Pericardium (tissue), 1 donor: ENCODE data around the gene C9orf153.

DNA sequence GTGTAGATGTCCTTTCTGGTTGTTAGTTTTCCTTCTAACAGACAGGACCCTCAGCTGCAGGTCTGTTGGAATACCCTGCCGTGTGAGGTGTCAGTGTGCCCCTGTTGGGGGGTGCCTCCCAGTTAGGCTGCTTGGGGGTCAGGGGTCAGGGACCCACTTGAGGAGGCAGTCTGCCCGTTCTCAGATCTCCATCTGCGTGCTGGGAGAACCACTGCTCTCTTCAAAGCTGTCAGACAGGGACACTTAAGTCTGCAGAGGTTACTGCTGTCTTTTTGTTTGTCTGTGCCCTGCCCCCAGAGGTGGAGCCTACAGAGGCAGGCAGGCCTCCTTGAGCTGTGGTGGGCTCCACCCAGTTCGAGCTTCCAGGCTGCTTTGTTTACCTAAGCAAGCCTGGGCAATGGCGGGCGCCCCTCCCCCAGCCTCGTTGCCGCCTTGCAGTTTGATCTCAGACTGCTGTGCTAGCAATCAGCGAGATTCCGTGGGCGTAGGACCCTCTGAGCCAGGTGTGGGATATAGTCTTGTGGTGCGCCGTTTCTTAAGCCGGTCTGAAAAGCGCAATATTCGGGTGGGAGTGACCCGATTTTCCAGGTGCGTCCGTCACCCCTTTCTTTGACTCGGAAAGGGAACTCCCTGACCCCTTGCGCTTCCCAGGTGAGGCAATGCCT lies 8.1 kb downstream of the RASEF start:
- RRBS = no CpG with 5 or more reads among the region's 21 CpGs

DNA sequence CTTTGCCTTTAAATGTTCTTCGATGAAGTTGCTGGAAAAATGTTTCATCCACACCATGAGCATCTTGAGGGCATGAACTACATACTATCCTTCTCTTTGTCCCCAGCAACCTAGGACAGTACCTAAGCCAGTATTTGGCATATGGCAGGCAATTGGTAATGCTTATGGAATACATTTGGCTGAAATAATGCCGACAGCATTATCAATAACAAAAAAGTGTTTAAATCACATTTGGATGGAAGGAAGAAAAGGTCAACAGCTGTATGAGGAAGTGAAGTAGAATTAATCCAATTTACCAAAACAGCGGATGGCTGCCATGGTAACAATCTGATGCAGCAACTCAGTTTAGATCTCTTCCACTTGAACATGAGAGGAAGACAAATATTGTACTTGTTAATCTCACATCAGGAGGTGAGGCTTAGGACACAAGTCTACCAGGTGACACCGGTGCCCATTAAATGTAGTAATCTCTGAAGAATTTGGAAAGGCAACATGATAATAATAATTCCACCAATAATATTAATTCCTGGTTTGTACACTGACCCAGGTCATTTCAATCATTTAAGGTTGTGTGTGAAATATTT lies 2.5 kb downstream of the RASEF start:
- RRBS = no CpG with 5 or more reads among the region's 4 CpGs

GRCh38 chr9:83153977-83154738 lies 91.2 kb upstream of the RASEF start:
- RRBS = no CpG with 5 or more reads among the region's 5 CpGs

DNA sequence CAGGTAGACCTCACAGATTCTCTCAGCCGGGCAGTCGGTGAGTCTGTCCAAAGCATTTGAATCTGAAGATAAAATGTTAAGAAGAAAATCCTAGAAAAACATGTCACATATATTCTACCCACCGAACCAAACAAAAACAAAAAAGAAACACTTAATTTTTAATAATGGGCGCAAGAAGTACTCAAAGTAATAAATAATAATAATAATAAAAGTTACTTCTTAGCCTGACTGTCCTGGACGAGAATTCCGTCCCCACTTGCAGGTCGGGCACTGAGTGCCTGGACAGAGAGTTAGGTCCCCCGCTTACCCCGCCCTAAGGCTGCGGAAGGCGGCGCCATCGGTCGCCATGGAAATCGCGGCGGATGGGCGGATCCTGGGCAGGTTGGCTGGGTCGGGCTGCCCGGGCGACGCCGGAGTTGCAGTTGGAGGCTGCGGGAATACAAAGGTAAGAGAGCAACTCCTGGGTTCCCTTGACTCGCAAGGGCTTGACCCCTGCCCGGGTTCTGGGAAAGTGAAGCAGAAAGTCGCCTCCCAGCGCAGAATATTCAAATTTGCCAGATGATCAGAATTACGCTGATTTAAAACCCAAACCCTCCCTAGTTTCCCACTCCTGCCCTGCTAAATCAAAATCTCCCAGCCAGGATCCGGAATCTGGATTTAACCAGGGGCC lies 156.1 kb upstream of the RASEF start:
- RRBS = 2% methylated on average over 4 of the region's 30 CpGs

DNA sequence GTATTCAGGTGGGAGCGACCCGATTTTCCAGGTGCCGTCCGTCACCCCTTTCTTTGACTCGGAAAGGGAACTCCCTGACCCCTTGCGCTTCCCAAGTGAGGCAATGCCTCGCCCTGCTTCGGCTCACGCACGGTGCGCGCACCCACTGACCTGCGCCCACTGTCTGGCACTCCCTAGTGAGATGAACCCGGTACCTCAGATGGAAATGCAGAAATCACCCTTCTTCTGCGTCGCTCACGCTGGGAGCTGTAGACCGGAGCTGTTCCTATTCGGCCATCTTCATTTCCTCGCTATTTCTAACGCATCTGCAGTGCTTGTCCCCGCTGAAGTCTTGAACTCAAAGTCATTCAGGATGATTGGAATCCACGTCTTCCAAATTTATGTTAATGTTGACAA lies 165.7 kb upstream of the RASEF start:
- RRBS = no CpG with 5 or more reads among the region's 23 CpGs

- RRBS = no CpG with 5 or more reads among the region's 10 CpGs
Measured at GRCh38 chr9:83304350-83305263, 233.6 kb downstream of the FRMD3 start.

DNA sequence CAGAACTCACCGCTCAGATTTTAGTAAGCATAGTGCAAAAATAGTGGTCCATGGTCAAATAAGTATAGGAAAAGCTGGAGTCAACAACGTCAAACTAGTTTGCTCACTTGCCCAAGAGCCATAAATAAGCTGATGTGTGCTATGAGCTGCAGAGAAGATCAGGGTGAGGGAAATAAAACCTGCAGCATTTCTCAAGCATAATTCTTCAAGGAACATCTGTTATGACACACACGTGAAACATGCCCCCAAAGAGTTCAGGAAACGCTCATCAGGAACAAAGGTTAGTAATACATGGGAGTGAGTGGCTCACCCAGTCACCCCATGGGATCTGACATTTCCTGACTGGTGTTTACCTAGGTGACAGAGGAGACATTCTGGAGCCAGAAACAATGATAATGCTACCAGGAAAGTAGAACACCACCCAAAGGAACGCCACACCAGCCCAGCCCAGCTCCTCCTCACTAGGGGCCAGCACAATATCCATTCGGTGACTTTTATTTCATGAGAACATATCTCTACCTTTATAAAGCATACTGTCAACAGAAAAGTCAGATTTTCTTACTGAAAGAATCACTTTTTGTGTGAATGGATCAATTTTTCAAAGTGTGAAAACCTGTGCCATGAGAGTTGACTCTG lies 66.0 kb downstream of the FRMD3 start:
- RRBS = no CpG with 5 or more reads among the region's 6 CpGs

DNA sequence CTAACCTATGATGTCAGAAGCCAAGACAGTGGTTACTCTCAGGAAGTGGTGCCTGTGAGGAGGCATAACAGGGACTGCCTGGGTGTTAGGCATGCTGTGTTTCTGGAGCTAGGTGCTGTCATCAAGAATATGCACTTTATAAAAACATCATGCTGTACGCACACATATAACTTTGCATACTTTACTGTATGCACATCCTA lies 30.1 kb downstream of the FRMD3 start:
- RRBS = no CpG with 5 or more reads among the region's 1 CpG

GRCh38 chr9:83657190-83657975 lies 34.4 kb downstream of the IDNK start:
- RRBS = no CpG with 5 or more reads among the region's 3 CpGs

GRCh38 chr9:83657976-83658872 lies 35.3 kb downstream of the IDNK start:
- RRBS = no CpG with 5 or more reads among the region's 4 CpGs

DNA sequence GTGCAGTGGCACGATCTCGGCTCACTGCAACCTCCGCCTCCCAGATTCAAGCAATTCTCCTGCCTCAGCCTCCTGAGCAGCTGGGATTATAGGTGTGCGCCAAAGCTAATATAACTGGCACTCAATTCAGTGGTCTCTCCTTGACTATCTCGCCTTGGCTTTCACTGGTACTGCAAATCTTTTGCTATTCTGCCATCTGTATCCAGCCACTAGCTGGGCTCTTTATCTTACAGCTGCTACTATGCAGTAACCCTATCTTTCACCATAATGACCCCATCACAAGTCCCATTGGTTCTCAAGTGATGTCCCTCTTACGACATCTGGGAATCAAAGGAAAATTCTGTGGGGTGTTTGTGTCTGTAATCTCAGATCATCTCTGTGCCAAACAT lies 9.0 kb upstream of the C9orf64 start:
- RRBS = no CpG with 5 or more reads among the region's 6 CpGs

DNA sequence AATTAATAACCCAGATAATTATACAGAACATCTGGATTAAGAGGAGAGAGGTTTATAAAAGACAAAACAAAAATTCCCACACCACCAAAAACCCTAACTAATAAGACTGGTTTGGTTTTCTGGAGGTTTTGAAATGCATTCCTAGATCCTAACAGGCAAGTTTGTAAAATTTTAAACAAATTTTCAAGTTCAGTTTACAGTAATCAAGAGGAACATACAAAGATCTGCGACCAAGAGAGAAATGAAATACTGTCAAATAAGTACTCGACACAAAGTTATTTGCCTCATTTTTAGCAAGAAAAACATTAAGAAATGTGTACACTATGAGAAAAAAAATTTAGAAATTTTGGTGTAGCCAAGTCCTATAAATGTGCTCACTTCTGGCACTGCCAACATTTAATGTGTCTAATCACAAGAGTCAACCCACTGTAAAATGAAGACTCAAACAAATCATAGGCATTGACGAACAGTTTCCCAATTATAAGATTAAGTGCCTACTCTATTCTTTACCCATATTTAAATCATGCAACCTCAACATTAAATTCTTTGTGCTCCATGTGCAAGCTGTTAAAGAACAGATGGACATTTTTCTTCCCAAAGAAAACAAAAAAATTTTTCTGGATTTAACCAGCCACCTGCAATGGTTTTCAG lies 3.9 kb downstream of the HNRNPK start:
- RRBS = no CpG with 5 or more reads among the region's 3 CpGs

GRCh38 chr9:84668066-84669067 lies 1.2 kb upstream of the NTRK2 start:
- RRBS = 4% methylated on average over 26 of the region's 84 CpGs

DNA sequence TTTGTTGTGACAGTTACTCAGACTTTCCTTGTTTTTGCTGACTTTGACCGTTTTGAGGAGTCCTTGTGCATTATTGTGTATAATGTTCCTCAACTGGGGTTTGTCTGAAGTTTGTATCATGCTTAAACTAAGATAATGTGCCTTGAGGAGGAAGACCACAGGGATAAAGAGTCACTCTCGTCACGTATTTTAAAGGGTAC lies 377.0 kb downstream of the NTRK2 start:
- RRBS = no CpG with 5 or more reads among the region's 3 CpGs

DNA sequence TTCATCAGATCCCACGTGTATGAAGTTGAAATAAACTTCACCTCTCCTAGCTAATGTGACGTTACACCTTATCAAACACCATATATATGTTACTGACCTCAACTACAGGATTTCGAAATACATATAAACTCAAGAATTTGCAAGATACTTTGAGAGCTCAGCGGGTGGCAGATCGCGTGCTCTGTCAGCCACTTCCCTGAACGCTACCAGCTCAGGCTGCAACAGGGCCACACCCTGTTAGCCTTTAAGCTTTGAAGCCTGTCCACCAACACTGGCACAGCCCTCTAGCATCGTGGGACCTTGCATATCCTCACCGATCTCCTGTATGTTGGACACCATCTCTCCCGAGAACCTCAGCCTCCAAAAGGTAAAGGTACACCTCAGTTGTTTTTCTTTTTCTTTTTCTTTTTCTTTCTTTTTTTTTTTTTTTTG lies 1.8 kb upstream of the AGTPBP1 start:
- RRBS = no CpG with 5 or more reads among the region's 10 CpGs

GRCh38 chr9:86259538-86259947 lies at the start of gene C9orf153:
TSS of gene C9orf153 (minus strand) at chr9:86259657.
- RRBS = no CpG with 5 or more reads among the region's 8 CpGs

GRCh38 chr9:86286864-86287387 lies 4.6 kb upstream of the ISCA1 start:
- RRBS = no CpG with 5 or more reads among the region's 6 CpGs

DNA sequence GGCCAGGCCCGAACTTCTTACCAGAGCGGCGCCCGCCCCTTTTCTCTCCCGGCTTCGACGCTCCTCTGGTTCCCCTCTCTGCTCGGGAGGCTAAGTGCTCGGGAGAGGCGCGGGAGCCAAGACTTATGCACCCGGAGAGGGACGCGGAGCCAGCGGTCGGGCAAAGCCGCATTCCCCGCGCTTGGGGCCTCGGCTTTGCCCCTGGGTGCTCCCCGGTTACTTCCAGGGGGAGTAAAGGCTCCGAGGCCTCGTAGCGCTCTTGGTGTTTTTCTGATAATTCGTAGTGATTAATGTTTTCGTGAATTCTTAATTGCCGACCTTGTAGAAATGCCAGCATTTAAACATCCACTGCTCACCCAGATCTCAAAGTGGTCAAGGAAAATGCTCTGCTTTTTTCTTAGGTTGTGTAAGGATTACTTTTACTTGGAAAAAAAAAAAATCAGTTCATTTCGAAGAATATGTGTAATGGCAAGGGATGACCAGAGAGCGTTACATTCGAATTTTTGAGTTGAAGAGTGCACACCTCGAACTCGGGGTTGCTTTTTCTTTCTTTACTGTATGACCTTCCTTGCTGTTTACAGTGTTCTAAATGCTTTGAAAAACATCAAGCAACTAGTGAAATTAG lies 636 bp upstream of the TUT7 start:
- RRBS = under 1% methylated on average over 18 of the region's 32 CpGs

DNA sequence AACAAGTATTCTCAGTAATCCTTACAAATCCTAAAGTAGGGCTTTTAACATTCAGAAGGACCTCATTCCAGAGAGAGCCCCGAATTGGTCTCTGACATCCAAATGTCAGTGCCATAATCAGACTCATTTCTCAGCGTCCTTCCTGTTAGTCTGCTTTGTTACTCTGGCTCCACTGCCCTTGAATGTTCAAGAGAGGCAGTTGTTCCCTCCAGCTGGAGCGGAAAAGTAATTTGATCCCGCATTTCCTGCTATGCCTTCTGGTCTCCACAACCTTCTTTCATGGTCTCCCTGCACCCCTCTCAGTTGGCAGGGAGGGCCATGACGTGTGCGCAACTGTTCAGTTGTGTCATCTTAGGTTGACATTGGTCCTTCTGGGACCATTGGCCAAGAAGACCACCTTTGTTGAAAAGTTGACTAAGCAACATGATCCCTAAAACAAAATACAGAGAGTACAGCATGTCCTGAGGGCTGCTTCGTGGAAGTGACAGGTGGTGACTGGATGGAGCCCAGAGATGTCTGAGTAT lies 192.4 kb upstream of the TUT7 start:
- RRBS = no CpG with 5 or more reads among the region's 7 CpGs

- RRBS = no CpG with 5 or more reads among the region's 5 CpGs
Measured at GRCh38 chr9:86721116-86721695, 226.1 kb downstream of the GAS1 start.